A172 (cell line): ENCODE measurements around the gene PLEKHS1.

DNA sequence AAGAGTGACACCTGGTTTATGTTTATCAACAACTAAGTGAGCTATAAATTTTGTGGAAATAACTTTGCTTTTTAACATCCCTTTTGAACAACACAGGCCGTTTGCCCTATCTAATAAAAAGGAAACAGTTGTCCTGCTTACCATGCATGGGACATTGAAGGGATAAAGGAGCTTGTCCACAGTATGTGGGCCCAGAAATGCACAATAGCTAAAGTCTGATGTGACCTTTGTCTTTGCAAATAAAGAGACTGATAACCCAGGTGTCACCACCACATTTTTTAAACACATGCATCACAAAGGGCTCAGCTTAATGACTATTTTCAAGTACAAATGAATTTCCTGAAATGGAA, 221.8 kb upstream of the TCF7L2 start:
- RAMPAGE, long total RNA = no peak

DNA sequence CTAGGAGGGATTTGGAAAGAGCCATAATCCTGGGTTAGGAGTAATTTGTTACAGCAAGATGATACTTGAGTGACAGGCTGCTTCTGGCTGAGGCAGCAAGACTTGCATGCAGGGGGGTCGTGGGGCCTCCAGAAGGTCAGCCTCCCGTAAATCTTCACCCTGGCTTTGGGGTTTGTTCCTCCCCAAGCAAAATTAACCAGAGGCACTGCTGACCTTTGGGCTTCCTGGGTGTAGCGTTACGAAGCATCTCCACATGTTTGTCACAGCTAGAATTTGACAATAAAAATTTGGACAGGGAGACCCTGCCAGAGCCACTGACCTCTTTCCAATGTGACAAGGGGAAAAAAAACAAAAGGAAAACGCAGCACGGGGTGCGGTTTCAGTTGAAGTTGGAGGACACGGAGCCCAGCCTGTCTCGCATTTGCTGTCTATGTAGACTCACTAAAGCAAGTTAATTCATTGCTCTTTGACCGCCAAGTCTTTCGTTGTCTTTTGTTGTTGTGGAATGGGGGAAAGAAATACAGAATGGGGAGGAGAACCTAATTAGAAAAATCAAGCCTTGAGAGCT, 78.2 kb downstream of the TCF7L2 start:
- RAMPAGE, long total RNA = no peak

GRCh38 chr10:113056722-113057137, 106.7 kb downstream of the TCF7L2 start:
- RAMPAGE, long total RNA = no peak

DNA sequence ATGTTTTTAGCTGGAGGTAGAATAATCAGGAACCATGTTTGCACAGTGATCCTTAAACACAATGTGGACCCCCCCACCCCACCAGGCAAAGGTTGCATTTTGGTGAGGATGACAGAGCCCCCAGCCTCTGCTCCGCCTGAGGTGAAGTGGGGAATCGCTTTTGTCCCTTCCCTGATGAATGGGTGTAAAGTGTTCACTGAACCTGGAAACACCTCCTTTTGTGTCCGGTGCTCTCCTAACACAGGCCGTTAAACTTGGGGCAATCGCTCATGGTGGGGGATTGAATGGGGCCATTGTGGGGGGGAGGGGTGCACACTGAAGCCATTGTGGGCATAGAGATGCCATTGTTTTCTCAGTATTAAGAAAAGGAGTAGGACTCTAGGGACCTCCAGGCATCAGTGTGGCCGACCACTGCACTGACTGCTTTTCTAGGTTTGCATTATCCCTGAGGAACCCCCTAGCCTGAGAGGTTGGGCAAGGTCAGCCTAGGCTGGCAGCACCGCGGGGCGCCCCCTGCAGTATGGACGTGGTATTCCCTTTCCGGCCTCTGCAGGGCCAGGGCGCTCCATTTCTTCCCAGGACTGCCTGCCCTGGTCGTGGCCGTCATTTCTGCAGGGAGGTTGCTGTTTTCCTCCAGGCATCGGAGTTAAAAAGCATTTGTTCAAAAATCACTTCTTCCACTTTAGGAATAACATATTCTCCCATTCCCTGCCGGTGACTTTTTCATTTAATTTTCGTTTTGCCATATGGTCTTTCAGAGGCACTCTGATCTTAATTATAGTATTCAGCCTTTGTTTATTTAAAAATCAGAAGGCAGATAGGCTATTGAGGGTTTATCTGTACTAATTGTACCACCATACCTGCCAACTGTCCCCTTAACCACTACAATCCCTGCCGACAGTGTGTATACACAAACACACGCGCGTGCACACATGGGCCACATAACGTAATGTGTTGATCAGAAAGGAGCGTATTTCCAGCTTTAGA, 158.4 kb downstream of the TCF7L2 start:
- RAMPAGE, long total RNA = no peak

GRCh38 chr10:113132701-113133319, 182.8 kb downstream of the TCF7L2 start:
- RAMPAGE, long total RNA = no peak

- RAMPAGE, long total RNA = no peak
These were observed 212.9 kb downstream of the TCF7L2 start for GRCh38 chr10:113162920-113163377.

GRCh38 chr10:113703483-113703982, 23.8 kb downstream of the CASP7 start:
- RAMPAGE, long total RNA = no peak

GRCh38 chr10:113750917-113751863, at the start of gene PLEKHS1:
PLEKHS1 (plus strand) TSS chr10:113751682.
- RAMPAGE, long total RNA = no peak

DNA sequence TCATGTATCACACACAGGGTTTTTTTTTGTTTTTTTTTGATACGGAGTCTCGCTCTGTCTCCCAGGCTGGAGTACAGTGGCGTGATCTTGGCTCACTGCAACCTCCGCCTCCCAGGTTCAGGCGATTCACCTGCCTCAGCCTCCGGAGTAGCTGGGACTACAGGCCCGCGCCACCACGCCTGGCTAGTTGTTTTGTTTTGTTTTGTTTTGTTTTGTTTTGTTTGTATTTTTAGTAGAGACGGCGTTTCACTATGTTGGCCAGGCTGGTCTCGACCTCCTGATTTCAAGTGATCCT, 934 bp downstream of the NHLRC2 start:
- RAMPAGE, long total RNA = no peak

DNA sequence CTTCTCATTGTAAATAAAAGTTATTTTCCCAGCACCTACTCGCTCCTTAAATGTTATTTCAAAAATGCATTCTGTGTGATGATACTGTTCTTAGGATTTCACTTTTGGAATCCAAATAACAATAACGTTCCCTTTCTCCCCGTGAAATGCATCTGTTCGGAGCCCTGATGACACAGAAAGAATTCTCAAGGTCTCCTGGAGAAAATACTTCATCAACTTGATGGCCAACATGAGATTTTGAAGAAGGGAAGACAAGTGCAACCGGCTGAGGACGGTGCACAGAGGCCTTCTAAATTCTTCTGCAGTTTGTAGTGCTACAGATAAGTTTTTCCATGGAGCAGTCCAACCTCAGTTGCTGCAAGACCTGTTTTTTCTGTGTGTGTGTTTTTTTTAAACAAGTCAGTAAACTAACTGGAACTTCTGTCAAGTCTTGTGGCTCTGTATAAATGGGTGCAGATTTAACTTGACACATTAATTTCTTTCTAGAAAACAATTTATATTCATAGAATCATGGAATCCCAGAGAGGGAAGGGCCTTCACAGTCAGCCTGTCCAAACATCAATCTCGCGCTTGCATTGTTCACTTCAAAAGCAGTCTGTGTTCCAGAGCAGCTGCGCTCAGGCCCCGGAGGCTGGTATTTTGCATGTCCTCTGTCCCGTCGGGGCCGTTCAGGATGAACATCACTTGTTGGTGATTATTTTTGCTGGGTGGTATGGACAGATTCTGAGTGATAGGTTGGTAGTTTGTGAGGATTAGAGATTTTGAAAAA, 23.0 kb downstream of the ADRB1 start:
- RAMPAGE, long total RNA = no peak

- RAMPAGE, long total RNA = no peak
These were observed 21.9 kb downstream of the VWA2 start for GRCh38 chr10:114260869-114261418.

DNA sequence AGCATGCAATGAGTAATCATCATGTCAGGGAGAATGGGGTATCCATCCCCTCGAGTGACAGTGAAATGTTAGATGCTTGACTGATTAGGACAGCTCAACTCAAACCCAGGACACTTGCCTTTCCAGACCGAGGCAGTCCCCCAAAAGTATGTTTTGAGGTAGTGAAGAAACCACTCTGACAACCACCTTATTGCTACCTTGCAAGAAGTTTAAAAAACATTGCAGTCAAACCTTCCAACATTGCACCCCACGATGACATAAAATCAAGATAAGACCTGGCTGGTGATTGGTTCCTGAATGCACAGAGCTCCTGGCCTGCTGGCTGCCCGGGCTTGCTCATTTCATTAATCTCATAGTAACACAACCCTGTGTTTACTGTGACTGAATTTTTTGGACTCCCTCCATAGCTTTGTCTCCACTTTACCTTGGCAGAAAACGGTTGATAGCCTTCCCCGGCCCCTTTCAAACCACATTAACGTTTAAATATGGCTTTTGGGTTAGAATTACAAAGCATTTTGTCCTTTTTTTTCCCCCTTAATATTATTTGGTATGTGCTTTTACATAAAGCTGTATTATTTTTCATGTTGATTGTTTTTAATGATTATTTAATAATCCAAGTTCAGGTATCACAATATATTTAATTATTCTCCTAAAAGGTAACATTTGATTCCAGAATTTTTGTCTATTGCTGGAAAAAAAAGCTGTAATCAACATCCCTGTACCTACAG, 27.5 kb downstream of the VWA2 start:
- RAMPAGE, long total RNA = no peak

DNA sequence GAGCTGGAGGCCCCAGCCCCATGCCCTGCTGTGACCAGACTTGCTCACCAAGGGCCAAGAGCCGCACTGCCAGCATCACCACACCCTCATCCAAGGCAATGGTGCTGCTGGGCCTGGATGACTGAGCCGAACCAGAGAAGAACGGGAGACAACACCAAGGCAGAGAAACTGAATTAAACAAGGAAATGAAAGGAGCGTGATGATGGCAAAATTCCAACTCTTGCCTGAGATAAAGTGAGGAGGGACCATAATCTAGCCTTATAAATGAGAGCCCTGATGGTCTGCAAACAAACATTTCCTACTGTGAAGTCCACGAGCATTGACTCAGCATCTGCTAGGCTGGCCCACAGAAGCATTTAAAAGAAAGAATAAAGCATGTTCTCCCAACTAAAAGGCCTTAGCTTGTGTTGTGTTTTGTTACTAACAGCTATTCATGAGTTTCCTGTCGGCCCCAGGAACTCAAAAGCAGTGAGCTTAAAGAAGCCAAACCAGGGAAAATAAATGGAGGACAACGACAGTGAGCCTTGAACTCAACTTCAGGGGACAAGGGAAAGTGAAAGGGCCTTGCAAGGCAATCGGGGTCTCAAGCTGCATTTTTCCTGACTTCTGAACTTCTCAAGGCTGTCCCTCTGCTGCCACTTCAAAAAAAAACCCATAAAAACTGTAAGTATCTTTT, 60.4 kb downstream of the AFAP1L2 start:
- RAMPAGE, long total RNA = no peak

- RAMPAGE, long total RNA = no peak
These were observed 81.5 kb upstream of the AFAP1L2 start for GRCh38 chr10:114485830-114486171.

DNA sequence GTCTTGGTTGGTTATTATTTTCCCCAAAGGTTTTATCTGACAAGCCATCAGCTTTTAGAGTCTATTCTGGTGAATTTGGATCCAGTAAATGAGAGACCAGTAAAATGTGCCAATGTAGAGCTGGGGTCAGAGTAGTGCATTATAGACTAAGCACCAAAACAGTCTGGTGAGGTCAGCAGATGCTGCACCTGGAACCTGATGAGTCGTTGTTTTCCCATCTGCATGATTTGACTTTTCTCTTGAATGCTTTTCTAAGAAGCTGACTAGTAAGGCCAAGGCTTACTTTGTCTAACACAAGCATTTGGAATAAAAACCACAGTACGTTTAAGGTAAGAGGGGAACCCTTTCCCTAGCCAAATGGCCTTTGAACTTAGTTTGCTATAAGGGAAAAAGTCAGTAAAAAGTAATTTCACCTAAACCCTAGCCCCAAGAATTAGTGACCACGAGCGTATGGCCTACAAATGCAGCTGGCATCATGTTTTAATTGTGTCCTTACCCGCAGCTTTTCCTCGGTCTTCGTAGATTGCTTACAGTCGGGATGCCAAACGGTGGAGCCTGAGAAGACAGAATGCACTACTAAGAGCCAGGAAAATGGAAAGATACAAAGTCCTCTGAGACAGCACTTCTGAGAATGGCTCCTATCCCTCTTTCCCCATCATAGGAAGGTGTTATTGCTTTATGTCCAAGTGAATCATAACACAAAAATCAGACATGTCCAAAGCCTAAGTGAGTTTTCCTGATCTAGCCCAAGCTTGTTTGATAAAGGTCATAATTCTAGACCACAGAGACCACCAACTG, 83.4 kb upstream of the AFAP1L2 start:
- RAMPAGE, long total RNA = no peak

DNA sequence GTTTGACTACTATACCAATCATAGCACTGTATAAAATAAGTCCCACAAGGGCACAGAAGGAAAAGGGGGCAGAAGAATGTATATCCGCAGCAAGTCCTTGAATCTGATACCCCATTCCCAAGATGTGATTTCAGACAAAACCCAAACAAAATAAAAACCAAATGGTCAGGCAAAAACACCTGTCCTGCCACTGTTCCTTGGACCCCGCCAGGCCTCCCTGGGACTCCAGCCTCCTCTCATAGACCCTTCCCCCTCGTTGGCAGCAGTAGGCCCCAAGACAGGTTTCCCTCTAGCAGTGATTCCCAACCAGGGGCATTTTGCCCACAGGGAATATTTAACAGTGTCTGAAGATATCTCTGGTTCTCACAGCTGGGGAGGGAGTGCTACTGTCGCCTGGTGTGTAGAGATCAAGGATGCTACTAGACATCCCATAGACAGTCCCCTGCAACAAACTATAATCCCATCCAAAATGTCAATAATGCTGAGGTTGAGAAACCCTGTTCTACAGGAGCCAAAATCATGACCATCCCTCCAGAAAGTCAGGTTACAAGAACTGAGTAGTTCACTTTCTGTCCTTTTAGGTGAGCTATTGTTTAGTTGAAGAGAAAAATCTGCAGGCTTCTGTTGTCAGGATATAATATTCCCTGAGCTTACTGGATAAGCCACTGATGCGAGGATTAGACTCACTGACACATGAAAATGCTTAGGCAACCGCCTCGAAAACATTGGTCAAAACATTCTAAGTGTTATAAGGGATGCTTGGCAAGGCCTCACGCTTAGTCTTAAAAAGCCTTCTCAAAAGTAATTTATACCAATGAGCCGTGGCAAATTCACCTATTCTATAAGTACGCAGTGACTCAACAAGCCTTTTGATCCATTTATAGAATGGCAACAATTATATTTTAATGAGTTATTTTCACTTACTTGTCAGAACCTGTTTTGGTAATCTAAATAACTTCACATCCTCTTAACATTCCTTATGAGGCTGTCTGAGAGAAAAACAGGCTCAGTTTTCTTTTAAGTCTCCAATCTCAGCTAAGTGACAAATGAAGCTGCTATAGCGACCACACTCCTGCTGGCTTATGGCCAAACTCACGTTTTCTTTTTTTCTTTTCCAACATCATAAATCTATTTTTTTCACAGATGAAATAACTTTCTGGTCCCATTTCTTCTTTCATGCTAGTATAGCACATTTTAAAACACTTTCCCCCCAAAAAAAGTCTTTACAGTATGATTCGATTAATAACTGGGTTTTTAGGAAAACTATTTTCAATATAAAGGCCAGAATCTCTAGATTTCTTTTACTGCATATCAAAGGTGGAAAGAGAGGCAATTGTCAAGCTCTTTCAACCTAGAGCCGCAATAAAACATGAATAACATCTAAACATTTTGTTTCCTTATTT, 120.9 kb upstream of the AFAP1L2 start:
- RAMPAGE, long total RNA = no peak

GRCh38 chr10:114544916-114545436, 113.1 kb downstream of the ABLIM1 start:
- RAMPAGE, long total RNA = no peak

DNA sequence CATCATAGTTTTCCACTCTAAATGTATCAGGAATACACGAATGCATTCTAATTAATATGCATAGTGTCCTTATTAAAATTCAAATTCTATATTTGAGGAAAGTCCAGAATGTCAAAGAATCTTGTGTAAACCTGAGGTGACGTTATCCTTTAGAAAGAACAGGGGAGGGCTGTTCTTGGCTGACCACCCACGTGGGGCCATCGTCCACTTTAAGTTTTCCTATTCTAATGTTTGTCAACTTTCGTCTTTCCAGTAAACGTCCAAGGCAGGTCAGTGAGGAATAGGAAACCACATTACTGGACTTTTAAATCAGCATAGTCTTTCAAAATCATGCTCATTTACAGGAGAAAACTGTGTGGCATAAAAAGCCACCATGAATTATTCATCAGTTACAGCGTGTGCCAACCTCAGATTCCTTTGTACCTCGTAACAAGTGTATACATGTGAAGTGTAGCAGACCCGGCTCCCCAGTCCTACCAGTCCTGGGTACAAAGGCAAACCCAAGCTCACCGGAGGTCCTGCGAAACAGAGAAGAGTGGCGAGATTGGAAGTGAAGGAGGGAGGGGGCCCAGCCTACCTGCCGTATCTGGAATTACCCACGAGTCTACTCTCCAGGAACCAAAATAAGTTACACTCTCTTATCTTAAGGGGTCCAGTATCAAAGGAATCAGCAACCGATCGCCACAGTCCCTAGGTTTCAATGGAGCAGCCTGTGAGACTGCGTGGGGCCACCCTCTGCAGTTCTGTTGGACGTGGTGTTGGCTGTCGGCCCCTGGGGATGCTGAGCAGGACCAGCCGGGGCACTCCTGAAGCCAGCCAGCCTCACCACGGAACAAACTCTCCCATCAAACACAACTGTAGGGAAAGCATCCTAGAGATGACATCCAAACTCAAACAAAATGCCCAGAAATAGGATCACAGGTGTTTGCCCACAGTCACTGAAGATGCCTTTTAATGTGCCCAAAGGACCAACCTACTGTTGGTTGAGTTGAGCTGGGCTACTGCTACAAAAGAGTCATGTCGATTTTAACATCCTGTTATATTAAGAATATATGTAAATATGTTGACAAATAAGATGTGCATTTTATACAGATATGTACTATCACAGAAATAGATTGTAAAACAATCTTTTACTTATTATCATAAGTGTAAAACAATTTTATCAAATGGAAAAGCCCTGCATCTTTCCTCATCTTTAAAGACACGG, 25.4 kb upstream of the ABLIM1 start:
- RAMPAGE, long total RNA = no peak

- RAMPAGE, long total RNA = no peak
These were observed 252.3 kb downstream of the GFRA1 start for GRCh38 chr10:116020789-116020988.

- RAMPAGE, long total RNA = no peak
These were observed 217.5 kb downstream of the GFRA1 start for GRCh38 chr10:116055228-116056205.